Psoas muscle (tissue), 2 donors: ENCODE data around the genes GRIPAP1, GAGE12D, SSX7 and SPANXN5.

DNA sequence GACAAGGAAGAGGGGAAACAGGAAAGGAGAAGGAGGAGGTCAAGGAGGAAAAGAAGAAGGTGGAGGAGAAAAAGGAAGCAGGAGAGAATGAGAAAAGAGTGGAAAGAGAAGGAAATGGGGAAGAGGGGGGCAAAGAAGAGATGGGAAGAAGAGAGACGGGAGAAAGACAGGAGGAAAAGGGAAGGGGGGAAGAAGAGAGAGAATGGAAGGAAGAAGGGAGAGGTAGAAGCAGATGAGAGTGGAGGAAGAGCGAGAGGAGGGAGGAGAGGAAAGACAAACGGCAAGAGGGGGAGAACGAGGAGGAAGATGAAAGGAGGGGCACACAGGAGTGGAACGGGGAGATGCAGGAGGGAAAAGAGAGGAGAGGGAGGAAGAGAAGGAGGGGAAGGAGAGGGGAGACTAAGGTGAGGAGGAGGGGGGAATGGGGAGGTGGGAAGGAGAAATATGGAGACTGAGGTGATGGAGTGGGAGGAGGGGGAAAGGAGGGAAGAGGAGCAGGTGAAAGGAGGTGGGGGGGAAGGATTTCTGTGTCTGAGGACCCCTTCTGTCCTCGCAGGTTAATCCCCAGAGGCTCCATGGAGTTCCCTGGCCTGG is 4.2 kb downstream of the GATA1 start:
- PRO-cap, 2 experiments = no peak in any of the 2 experiments

GRCh38 chrX:48831763-48832516 is 3.5 kb downstream of the PCSK1N start:
- PRO-cap, 2 experiments = no peak in any of the 2 experiments

DNA sequence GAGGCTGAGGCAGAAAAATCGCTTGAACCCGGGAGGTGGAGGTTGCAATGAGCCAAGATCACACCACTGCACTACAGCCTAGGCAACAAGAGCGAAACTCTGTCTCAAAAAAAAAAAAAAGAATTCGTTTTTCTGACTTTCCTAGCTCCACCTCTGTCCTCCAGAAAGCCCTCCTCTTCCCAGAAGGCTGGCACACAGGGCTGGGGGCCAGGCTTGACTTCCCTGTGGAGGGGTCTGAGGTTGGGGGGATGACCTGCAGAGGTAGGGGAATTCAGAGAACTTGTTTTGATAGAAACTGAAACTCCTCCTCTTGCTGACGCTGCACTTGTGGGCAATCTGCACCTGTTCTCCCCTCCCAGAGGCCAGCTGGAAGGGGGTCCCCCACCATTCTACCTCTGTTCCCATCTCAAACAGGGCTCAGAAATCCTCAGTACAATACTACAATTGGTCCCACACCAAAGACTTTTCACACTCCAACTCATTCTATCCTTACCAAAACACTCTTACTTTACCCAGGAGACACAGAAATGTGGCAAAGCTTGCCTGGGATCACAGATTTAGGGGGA is 18.7 kb downstream of the OTUD5 start:
- PRO-cap, 2 experiments = no peak in any of the 2 experiments

GRCh38 chrX:48989455-48989944 is 12.6 kb downstream of the GRIPAP1 start:
- PRO-cap, 2 experiments = no peak in any of the 2 experiments

DNA sequence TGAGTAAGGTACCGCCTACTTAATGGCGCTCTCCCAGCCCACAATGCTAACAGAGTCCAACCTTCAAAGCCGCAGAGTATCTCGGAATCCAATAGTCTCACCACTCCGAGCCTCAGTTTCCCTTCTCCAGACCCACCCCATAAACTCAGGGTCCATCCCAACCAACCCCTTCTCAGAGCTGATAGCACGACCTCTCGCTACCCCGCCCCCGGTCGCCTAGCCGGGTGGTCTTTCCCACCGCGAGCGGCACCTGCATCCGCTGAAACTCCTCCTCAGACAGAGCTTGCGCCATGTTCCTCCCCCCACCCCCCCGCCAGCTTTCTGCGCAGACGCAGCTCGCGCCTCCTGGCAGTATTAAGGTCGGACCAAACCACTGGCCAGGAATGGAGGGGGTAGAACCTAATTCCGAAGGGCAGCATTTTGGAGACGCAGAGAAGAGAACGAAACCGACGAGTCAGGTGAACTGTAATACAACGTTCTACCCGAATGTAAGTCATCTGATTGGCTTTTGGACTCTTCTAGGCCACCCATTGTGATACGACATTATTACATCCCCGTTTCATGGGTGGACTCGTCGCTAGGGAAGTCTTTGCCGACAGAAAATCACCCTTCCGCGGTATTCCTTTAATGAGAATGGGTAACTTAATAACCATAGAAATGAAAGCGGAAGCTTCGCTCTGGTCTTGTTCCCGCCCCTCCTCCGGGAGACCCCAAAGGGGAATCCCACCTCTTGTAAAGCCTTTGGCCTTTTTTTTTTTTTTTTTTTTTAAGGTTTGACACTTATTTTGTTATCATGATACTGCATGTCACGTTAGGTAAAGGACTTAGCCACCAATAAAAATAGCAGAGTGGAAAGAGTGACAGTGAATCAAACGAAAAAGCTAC is at the start of gene GRIPAP1:
TSS of gene GRIPAP1 (minus strand) at position 327 of the 885 bp plus-strand sequence.
- PRO-cap, 2 experiments = peak in 2 of 2 experiments; most common plus-strand start position 616 of the sequence (in 1); most common minus-strand start position 321 of the sequence (in 2)

- PRO-cap, 2 experiments = peak in 2 of 2 experiments; most common plus-strand start chrX:49053463 (in 1); most common minus-strand start chrX:49053849 (in 1)
Measured at GRCh38 chrX:49053255-49054150, 5.3 kb upstream of the CCDC120 start.

DNA sequence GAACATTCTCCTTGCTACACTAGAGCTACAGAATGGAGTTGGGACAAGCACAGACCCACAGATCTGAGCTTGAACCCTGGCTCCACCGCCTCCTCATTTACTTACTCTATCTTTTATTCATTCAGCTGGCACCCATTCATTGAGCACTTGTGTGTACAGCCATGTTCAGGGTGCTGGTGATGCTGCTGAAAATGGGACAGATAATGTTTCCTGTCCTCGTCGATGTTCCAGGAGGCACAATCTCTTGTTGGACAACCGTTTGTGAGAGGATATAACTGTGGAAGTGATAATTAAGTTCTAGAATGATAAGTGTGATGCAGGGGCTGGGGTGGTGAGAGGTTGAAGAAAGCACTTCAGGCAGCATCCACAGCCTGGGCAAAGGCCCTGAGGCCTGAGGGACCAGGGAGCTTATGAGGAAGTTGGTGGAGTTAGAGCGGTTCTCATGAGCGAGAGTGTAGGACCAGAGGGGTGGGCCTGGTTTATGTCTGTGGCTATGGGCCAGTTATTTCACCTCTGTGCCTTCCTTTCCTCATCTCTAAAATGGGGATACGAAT is 2.6 kb downstream of the CCDC120 start:
- PRO-cap, 2 experiments = no peak in any of the 2 experiments

GRCh38 chrX:49163551-49164522 is 1.3 kb downstream of the MAGIX start:
- PRO-cap, 2 experiments = peak in 2 of 2 experiments; most common plus-strand start chrX:49163980 (in 2); most common minus-strand start chrX:49163825 (in 2)

- PRO-cap, 2 experiments = no peak in any of the 2 experiments
Measured at GRCh38 chrX:49272296-49273390, 3.0 kb downstream of the PPP1R3F start.

- PRO-cap, 2 experiments = no peak in any of the 2 experiments
Measured at GRCh38 chrX:49541328-49541802, at the start of gene GAGE12D. TSS of gene GAGE12D (plus strand) at chrX:49541733.

GRCh38 chrX:49840815-49841286 is 11.7 kb downstream of the PAGE4 start:
- PRO-cap, 2 experiments = no peak in any of the 2 experiments

- PRO-cap, 2 experiments = peak in 1 of 2 experiments; most common minus-strand start chrX:50643719 (in 1)
Measured at GRCh38 chrX:50643183-50643907, 170.6 kb downstream of the SHROOM4 start.

GRCh38 chrX:51575773-51576070 is 43.0 kb downstream of the CENPVL3 start:
- PRO-cap, 2 experiments = no peak in any of the 2 experiments

GRCh38 chrX:51850815-51851162 is 42.6 kb upstream of the MAGED1 start:
- PRO-cap, 2 experiments = no peak in any of the 2 experiments

DNA sequence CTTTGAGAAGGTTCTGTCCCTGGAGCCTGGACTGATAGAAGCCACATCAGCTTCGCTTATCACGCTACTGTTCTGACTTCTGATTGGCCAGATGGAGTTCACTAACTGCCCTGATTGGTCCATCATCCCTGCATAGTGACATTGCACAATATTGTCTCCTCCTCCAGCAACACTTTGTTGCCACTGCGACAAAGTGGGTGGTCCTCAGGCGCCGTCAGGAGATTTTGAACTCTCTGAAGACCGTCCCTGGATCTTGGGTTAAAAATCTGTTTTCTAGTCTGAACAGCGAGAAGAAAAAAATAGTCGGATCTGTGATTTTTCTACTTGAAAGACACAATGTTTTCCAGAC is at the start of gene SSX7:
TSS of gene SSX7 (minus strand) at position 30 of the 349 bp plus-strand sequence.
- PRO-cap, 2 experiments = no peak in any of the 2 experiments

DNA sequence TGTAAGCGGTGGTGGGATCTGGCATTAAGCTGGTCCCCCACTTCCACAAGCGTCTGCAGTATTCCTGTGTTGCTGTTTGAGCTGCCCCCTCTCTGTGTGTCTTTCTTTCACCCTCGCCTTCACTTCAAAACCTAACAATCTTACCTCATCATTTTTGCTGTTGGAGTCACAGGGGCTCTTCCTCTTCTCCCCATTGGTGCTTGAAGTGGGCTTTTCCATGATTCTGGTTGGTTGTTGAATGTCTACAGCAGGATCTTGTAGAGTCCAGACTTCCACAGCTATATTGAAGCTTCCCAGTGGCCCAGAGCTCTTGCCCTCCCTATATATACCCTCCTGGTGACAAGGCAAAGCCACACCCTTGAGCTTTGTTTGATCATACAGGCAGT is at the start of gene SPANXN5:
TSS of gene SPANXN5 (minus strand) at position 298 of the 386 bp plus-strand sequence.
- PRO-cap, 2 experiments = no peak in any of the 2 experiments

- PRO-cap, 2 experiments = no peak in any of the 2 experiments
Measured at GRCh38 chrX:53073030-53073855, 8.9 kb upstream of the TSPYL2 start.

DNA sequence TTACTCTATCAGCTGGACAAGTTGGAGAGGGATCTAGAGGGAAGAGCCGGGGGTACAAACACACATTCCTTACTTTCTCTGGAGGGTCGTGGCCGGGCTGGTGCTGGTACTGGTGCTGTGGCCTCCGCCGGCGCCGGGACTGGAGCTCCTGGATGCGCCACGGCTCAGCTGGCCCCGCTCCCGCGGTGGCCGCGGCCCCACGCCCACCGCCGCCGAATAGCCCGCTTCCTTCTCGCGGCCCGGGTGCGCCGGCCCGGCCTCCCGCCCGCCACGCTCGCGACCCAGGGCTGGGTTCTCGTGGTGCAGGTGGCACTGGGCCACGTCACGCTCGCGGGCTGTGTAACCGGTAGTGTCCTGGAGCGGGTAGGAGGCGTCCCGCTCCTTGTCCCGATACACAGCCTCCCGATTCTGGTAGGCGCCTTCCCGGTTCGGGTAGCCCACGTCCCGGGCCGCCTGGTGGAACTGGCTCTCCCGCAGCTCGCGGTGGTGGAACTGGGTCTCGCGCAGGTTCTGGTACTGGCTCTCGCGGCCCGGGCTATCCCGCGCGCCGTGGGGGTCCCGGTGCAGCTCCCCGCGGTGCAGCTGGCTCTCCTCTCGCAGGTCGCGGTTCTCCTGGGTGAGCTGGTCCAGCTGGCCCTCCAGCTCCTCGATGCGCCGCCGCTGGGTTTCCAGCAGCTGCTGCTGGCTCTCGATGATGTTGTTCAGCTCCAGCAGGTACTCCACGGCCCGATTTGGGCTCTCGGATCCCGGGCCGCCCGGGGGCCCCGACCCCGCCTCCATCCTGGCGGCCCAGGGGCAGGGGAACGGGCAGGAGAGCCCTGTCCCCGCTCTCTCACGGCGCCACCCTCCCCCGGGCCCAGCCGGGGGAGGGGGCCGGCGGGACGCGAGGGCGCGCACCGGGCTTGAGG is 552 bp downstream of the IQSEC2 start:
- PRO-cap, 2 experiments = peak in 1 of 2 experiments; most common plus-strand start position 340 of the sequence (in 1); most common minus-strand start position 281 of the sequence (in 1)

- PRO-cap, 2 experiments = no peak in any of the 2 experiments
Measured at GRCh38 chrX:53394539-53394928, 27.9 kb downstream of the SMC1A start.

DNA sequence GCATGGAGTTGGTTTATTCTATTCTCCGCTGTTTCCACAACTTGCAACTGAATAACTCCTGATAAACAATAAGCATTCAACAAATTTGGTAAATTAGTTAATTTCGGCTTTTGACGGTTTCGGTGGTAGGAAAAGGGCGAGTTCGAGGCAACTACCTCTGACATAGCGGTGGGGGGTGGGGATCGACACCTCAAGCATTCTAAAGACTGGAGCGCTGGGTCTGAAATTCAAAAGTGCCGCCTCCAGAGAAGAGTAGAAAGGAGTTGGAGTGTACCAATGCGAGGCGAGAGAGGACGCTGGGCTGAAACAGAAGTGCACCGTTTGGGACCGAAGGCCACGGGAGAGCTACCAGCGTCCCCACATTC is 732 bp downstream of the SMC1A start:
- PRO-cap, 2 experiments = no peak in any of the 2 experiments